ENCODE measurements around a stretch of chr22.

GRCh38 chr22:35766719-35767369, 49.2 kb downstream of the APOL5 start:
- PRO-cap, 2 experiments: no peak in any of the 2 experiments
- RAMPAGE, long total RNA, 4 experiments: no peak in any of the 4 experiments

- PRO-cap, 2 experiments: no peak in any of the 2 experiments
- RAMPAGE, long total RNA, 4 experiments: start-site peak on the minus strand in 1 of 4 experiments, at chr22:35885309-35885492 at its widest, 17 reads per replicate
These were observed 143.4 kb downstream of the RBFOX2 start for GRCh38 chr22:35885196-35885655.

GRCh38 chr22:35995763-35996452, 32.7 kb downstream of the RBFOX2 start:
- PRO-cap, 2 experiments: no peak in any of the 2 experiments
- RAMPAGE, long total RNA, 4 experiments: no peak in any of the 4 experiments

DNA sequence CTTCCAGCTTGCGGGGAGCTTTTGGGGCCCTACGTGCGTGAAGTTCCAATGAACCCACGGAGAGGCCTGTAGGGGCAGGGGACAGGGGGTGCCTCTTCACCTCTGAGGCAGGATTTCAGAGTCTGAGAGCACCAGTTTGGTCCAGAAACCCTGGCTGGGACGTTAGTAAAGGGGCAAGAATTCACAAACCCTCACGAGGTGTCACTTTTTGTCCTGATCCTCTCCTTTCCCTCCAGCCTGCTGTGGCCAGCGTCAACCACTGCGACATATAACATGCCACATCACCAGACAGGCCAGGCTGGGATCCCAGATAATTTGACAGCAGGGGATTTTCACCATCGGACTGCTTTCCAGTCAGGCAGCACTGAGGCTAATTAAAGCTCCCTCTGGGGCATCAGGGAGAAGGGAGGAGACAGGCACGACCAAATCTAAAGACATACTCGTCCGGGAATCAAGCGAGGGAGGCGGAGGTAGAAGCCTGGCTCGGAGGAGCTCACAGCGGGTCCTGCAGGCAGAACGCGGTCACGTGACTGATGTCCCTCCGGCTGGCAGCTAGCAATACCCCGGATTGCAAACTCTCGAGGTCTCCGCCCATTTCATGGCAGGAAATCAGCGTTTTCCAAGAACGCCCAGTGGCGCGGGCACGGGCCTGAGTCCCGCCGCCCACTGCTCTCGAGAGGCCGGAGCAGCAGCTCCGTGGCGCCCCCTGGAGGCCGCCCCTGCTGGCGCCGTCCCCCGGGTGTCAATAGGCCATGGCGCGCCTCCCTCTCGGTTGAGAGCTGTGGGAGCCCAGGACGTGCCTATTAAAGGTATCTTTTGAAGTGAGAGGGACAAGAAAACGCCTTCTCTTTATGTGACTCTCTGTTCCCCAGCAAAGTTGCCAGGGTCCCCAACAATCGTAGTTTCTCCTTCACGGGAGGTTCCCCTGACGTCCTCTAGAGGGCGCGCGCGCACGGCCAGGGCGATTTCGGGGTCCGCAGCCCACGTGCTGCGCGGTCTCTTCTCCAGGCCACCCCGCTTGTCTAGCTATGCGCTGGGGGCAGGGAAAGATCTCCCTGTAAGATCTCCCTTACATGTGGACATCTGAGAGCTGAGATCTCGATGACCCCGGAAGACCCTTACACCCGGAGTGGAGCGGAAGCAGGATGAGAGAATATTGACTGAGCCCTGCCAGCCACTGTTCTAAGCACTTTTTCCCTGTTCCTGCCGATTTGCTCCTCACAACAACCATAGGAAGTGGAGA, 37.2 kb upstream of the RBFOX2 start:
- PRO-cap, 2 experiments: peak in 2 of 2 experiments; most common plus-strand start position 437 of the sequence (in 1); most common minus-strand start position 532 of the sequence (in 2)
- RAMPAGE, long total RNA, 4 experiments: no peak in any of the 4 experiments

- PRO-cap, 2 experiments: no peak in any of the 2 experiments
- RAMPAGE, long total RNA, 4 experiments: no peak in any of the 4 experiments
These were observed 20.0 kb downstream of the APOL3 start for GRCh38 chr22:36140201-36141376.

- PRO-cap, 2 experiments: no peak in any of the 2 experiments
- RAMPAGE, long total RNA, 4 experiments: start-site peak on the minus strand in 1 of 4 experiments, at chr22:36142950-36143331 at its widest, 12 reads per replicate
These were observed 17.3 kb downstream of the APOL3 start for GRCh38 chr22:36142934-36143963.

DNA sequence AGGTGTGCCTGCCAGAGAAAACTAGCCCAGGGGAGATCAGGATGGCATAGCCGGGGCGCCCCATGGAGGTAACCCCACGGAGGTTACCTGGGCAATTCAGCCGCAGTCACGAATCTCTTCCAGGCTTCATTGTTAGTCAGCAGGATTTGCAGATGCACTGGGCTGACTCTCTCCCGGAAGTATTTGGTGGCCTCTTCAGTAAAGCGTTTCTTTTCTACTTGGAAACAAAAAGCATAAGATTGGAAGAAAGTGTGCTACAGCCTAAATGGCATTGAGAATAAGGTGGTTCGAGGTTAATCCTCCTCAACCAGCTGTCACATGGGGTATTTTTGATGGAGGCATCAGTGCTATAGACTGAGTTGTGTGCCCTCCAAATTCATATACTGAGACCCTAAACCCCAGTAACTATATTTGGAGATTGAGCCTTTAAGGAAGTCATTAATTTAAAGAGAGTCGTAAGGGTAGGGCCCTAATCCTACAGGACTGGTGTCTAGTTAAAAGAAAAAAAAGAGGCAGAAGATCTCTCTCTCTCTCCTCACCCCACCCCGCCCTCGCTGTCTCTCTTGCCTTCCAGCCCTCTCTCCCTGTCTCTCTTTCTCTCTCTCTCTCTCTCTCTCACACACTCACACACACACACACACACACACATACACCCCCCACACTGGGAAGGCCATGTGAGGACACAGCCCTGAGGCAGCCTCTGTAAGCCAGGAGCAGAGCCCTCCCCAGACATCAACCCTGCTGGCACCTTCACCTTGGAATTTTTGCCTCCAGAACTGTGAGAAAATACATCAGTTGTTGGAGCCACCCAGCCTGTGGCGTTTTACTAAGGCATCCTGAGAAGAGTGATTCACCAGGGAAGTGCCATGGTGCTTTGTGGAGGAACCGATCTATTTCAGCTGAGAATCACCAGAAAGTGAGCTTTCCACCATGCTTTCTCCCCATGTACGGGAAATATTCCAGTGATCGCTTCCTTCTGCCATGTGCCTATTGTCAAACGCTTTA, 14.9 kb downstream of the APOL3 start:
- PRO-cap, 2 experiments: no peak in any of the 2 experiments
- RAMPAGE, long total RNA, 4 experiments: start-site peak on the minus strand in 1 of 4 experiments, centred at positions 197 to 745 of the sequence, 19 to 34 reads per replicate

GRCh38 chr22:36147333-36147772, 13.2 kb downstream of the APOL3 start:
- PRO-cap, 2 experiments: no peak in any of the 2 experiments
- RAMPAGE, long total RNA, 4 experiments: no peak in any of the 4 experiments

DNA sequence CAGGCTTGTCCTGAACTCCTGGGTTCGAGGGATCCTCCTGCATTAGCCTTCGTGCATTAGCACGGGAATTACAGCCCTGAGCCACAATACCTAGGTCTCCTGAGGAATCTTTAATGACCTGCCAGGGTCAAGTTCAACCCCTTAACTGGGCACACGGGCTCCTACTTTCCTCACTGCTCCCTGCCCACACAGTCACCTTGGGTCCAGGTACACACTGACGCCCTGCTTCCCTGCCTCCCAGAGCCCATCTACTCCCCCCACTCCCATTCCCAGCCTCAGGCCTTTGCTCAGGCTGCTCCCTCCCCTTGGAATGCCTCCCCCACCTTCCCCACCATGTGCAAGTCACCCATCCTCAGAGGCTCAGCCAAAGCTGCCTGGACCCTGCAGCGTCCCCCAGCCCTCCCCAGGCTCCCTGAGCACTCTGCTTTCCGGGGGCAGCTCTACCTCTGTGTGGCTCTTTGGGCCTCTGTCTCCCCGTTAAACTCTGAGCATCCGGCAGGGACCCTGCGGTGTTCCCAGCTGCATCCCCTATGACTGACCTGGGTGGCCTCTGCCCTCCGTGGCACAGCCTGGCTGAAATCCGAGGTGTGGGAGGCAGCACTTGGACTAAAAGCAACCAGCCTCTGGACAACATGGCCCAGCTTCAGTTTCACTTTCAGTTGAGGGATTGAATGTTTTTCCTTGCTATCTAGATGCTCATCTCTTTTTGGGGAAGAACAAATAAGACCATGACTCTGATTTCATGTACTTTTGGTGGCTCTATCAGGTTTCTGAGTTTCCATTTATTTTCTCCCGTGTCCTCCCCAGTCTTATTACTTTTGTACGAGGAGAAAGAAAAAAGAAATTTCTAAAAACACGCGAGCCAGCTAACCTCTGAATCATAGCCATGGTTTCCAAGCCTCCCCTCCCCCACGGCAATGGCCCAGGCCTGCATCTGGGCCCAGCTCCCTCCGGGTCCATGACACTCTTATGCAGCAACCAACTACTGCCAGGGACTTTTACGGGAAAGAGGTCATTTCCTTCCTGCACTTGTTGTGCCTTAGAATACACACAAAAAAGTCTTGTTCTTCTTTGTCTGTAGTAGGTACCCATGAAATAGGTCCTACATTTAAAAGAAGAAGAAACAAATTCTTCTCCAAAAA, 3.9 kb downstream of the APOL3 start:
- PRO-cap, 2 experiments: peak in 2 of 2 experiments; most common plus-strand start position 1,069 of the sequence (in 1); most common minus-strand start position 971 of the sequence (in 1)
- RAMPAGE, long total RNA, 4 experiments: no peak in any of the 4 experiments

DNA sequence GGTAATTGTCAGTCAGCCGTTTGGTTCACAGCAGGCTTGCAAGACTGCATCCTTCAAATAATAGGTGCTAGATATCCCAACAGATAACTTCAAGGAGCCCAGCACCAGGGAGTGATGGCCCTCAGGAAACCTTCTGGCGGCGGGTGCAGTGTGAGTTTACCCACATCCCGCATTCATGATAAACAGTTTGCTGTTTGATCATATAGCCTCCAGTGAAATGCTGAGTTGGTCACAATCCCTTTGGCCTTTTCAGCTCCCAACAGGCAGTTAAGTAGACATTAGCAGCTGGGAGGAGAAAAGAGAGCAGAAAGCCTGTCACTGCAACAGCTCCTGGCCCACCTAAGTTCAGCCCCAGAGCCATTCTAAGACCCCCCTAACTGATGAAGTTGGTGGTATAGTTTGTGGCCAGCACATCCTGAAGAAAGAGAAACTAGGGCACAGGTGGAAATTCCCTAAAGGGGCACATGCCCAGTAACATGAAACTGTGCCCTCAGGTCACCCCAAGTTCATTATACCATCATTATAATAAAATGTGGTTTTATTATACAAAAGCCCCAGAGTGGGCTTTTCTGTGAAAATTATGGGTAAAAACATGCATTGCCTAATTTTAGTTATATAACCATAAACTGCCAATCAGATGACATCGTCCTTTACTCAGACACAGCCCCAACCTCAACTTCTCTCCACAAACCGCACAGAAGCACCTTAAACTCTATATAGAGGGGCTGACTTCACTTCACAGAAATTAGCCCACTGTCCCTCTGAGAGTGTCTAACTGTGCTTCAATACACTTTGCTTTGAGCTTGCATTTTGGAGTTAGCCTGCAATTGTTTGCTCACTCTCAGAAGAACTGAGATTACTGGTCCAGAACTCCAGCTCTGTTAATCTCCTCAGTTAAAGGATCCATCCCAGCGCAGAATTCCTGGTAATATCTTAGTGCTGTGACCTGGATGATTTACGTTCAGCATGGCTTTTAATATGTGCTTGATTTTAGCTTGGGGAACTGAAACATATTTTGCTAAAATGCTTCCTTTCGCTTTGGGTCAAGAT, 1.6 kb upstream of the APOL3 start:
- PRO-cap, 2 experiments: no peak in any of the 2 experiments
- RAMPAGE, long total RNA, 4 experiments: no peak in any of the 4 experiments

DNA sequence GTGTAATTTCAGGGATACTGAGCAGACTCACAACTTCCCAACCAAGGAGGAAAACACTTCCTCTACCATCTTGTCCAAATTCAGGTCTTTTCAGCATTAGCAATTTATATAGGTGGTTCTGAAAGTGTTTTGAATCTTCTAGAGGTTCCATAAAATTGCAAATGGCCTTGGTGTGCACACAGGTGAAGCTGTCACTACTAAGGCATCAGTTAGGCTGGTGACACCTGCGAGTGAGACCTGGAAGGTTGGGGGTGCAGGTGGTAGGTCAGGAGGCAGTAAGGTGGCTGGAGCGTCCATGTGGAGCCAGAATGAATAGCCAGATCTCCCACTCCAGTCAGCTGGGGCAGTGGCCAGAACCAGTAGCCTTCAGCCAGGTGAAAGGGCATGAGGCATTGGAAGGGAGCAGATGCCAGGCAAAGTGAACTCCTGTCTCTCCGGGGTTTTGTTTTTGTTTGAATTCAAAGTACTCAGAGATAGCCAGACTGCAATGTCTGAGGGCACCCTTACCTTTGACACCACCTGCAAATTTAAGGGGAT, 10.0 kb downstream of the APOL1 start:
- PRO-cap, 2 experiments: no peak in any of the 2 experiments
- RAMPAGE, long total RNA, 4 experiments: no peak in any of the 4 experiments

- PRO-cap, 2 experiments: no peak in any of the 2 experiments
- RAMPAGE, long total RNA, 4 experiments: start-site peak on the minus strand in 1 of 4 experiments, at chr22:36296887-36296947 at its widest, 219 reads per replicate
These were observed 44.0 kb downstream of the APOL1 start for GRCh38 chr22:36296658-36297515.

GRCh38 chr22:36409755-36410751, 22.3 kb upstream of the MYH9 start:
- PRO-cap, 2 experiments: peak in 2 of 2 experiments; most common plus-strand start chr22:36410350 (in 2); most common minus-strand start chr22:36410125 (in 2)
- RAMPAGE, long total RNA, 4 experiments: no peak in any of the 4 experiments

GRCh38 chr22:36415540-36416035, 27.8 kb upstream of the MYH9 start:
- PRO-cap, 2 experiments: no peak in any of the 2 experiments
- RAMPAGE, long total RNA, 4 experiments: no peak in any of the 4 experiments

DNA sequence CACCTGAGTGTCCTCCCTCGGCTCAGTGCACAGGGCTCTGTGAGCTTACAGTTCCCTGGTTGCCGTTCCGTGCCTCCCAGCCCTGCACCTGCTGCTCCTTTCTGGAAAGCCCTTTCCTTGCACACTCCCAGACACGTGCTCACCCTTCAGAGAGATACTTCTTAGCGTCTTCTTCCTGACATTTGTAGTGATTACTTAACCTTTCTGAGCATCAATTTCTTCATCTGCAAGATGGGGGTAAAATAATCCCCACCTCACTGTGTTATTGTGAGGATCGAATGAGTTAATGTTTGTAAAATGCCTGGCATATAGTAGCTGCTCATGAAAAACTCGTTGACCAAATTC, 25.5 kb downstream of the TXN2 start:
- PRO-cap, 2 experiments: no peak in any of the 2 experiments
- RAMPAGE, long total RNA, 4 experiments: no peak in any of the 4 experiments

DNA sequence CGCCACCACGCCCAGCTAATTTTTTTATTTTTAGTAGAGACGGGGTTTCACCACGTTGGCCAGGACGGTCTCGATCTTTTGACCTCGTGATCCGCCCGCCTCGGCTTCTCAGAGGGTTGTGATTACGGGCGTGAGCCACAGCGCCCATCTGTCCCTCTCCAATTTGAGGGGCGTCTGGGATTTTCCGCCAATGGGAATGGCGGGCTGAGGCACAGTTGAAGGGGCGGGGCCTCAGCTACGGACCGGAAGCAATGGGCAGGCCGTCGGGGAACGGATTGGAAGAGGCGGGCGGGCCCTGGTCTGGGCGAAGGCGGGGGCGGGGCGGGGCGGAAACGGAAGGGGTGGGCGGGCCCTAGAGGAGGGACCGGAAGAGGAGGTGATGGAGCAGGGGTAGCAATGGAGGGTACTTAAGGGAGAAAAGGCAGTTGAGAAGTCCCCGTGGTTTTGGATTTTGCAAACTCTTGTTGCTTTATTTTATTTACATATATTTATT, 454 bp upstream of the TXN2 start:
- PRO-cap, 2 experiments: peak in 2 of 2 experiments; most common plus-strand start position 364 of the sequence (in 2); most common minus-strand start position 120 of the sequence (in 1)
- RAMPAGE, long total RNA, 4 experiments: no peak in any of the 4 experiments

DNA sequence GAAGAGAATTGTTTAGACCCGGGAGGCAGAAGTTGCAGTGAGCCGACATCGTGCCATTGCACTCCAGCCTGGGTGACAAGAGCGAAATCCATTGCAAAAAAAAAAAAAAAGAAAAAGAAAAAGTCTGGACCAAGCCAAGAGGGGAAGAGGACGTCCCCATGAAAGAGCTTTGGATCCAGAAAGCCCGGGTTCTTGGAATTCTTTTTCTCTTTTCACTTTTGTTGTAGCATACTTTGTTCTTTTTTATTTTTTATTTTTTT, 6.5 kb upstream of the TXN2 start:
- PRO-cap, 2 experiments: no peak in any of the 2 experiments
- RAMPAGE, long total RNA, 4 experiments: no peak in any of the 4 experiments

DNA sequence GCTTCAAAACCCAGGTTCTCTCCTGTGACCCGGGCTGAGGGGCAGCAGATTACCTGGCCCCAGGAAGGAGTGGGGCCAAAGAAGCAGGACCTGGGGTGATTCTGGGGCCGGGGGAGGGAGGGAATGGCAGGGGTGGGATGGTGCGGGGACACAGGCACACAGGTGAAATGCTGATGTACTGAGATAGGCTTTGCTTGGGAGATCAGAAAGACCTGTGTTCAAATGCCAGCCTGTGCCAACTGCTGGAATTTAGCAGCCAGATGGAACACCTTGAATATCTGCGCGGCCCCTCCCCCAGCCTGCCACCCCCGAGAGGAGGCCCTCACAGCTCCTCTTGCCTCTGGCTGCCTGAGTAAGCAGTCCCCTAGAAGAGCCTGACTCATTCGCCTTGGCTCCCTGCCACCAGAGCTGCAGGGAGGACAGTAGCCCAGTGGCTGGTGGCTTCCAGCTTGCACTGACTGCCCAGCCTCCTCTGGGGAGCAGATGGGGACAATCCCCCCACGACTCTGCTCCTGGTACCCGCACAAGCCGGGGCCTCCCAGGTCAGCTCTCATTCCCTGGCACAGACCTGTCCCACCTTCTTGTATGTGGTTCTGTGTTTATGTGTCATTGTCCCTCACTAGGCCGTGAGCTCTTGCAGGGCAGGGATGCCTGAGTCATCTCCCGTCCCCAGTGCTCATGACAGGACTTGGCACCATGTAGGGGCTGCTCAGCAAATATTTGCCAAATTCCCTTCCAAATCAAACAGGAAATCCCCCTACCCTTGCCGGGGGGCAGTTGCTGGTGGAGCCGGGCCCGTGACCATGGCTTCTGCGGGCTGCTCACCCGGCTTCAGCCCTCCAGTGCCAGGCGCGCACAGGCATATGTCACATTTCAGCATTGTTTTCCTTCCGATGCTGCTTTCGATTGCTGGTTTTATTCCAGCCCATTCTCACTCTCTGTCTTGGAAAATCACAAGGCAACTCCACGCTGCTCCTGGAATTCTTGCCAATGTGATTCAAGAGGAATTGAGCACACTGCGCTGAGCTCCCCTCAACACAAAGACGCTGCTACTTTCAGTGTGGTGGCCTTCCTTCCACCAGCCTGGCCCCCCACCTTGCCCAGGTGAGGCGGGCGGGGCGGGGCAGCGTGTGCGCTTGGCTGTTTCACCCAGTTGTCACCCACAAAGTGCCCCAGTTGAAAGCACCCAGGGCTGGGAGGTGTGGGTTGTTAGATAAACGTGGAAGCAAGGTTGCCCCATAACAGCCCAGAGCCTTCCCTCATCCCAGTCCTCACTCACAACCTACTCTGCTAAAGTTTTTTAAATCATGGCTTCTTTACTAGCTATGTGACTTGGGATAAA, 43.5 kb downstream of the CACNG2 start:
- PRO-cap, 2 experiments: no peak in any of the 2 experiments
- RAMPAGE, long total RNA, 4 experiments: no peak in any of the 4 experiments

DNA sequence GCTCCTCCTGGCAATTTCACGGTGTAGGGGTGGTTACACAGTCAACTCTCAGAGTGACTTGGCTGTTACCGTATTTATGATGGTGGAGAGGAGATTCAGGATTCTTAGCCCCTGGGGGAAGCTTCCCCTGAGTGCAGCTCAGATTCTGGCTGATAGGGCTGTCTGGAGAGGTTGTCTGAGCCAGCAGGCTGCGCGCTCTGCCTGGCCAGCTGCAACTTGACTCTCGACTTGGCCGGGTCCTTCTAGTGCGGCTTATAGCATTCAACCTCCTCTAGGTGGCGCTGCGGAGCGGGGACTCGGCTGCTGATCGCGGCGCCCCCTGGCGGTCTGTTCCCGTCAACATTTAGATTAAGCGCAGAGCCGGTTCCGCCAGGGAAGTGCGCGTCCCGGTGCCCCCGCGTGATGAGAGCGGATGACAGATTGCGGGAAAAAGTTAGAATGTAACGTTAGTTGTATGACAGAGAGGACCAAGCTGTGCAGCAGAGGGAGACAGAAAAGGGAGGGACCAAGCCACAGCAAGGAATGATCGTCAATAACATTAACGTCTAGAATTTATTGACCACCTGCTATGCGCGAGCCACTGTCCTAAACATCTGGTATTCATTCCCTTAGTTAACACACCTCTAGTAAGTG, 4.4 kb upstream of the NCF4 start:
- PRO-cap, 2 experiments: no peak in any of the 2 experiments
- RAMPAGE, long total RNA, 4 experiments: no peak in any of the 4 experiments

DNA sequence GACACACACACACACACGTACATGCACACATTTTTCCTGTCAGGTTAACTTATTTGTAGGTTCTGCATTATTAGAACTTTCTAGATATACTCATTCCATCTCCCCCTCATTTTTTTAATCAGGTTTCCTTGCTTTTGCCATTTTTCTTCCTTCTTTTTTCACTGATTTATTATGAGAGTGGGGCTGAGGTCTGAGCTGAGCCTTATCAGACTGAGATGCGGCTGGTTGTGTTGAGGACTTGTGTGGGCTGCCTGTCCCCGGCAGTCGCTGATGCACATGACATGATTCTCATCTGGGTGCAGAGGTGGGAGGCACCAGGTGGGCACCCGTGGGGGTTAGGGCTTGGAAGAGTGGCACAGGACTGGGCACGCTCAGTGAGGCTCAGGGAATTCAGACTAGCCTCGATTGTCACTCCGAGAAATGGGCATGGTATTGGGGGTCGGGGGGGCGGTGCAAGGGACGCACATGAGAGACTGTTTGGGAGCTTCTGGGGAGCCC, 25.3 kb downstream of the CSF2RB start:
- PRO-cap, 2 experiments: no peak in any of the 2 experiments
- RAMPAGE, long total RNA, 4 experiments: no peak in any of the 4 experiments

All from upper lobe of left lung (tissue), 5 donors.